T47D (cell line): Measurements from ENCODE around the gene HEATR1.

- RRBS = no CpG with 5 or more reads among the region's 7 CpGs
Measured at GRCh38 chr1:236516823-236517308, 6.9 kb upstream of the LGALS8 start.

DNA sequence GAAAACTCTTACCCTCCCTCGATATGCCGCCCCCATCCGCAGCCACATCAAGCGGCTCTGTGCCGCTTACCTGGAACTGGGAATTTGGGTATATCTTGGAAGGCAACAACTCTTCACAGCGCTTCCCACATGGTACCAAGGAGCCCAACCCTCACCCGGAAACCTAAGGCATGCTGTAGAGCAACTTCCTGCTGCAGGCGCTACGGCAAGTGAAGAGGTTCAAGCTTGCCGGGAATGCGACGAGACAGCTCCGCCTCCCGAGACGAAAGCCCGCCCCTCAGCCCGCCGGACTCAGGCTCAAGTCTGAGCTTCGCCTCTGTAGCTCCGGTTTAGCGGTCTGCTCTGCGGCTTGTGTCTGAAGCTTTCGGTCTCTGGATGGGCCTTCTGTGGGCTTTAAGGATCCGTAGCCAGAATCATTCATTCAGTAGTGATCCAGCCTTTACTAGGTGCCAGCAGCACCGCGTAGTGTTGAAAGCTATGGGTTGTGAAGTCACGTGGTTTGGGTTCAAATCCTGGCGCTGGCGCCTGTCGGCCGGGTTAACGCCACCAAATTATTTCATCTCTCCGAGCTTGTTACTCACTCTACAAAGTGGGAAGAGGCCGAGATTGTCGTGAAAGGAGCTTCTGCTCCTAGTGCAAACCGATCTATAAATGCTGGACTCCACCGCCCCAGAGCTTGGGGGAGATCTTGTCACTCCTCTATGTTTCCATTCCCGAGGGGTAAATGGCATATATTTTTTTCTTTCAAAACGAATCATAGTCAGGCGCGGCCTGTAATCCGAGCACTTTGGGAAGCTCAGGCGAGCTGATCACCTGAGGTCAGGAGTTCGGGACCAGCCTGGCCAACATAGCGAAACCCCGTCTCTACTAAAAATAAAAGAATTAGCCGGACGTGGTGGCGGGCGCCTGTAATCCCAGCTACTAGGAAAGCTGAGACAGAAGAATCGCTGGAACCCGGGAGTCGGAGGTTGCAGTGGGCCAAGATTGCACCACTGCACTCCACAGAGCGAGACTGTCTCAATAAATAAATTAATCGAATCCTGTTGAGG is at the start of gene HEATR1:
Gene HEATR1 (minus strand): TSS at position 165 of the 1,049 bp plus-strand sequence.
- RRBS = 1% methylated on average over 13 of the region's 55 CpGs

DNA sequence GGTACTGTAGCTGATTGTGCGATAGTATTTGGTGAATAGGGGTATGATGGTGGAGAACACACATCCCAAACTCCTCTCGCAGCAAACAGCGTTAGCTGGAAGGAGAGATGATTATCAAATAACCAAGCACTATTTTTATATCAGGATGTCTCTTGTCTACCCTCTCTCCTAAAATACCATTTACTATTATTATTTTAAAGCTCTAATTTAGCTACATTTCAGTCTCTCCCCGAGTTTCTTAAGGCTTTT is 1.4 kb downstream of the ACTN2 start:
- RRBS = no CpG with 5 or more reads among the region's 4 CpGs

DNA sequence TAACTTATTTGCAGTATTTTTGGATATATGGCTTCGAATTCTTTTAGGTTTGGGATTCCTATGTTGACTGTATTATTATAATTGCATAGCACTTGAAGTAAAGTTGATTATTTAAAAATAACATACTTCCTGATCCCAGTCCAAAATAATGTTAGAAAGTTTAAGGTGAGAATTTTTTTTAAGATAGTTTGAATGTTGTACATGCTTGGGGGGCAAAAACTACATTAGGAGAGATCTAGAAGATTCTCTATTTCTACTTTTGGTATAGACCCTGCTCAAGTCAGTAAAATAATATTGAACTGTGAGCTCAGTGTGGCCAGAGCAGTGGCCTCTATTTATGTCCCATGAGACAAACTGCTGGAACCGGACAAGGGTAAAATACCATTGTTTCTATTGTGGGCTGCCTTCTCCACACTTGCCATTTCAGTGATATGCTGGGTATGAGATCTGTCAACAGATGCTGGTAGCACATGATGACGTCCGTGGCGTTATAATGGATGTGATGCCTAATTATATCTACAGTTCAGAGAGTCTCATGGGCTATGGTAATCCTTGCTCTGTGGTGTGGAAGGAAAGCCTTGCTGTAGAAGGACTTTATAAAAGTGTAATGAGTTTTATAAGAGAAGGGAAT is 2.3 kb downstream of the ACTN2 start:
- RRBS = no CpG with 5 or more reads among the region's 5 CpGs

- RRBS = 1% methylated on average over 6 of the region's 14 CpGs
Measured at GRCh38 chr1:236794892-236795201, 245 bp upstream of the MTR start.

DNA sequence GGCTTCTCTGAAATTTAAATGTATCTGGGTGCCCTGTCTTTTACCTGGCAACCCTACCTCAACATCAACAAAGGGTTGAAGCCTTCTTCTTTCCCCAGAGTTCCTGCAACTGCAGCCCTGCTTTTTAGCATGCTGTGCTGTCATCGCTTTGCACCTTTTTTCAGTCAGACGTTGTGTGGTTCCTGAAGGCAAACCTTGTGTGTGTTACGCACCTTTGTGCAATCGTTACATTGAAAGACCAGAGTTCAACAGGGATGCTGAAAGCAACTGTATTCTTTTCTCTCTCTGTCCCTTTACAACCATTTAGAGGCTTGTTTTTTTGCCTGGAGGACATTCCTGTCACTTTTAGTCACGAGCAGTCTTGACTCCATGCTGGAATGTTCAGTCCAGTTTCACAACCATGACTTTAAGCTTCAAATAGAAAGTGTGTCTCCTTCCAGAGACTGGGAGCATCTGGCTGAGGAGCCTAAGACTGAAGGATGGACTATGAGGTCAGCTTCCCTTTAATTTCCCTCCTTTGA is 10.7 kb upstream of the RYR2 start:
- RRBS = no CpG with 5 or more reads among the region's 5 CpGs

- RRBS = no CpG with 5 or more reads among the region's 15 CpGs
Measured at GRCh38 chr1:237047872-237048479, 6.0 kb downstream of the RYR2 start.

GRCh38 chr1:237075137-237075549 is 33.2 kb downstream of the RYR2 start:
- RRBS = no CpG with 5 or more reads among the region's 20 CpGs

DNA sequence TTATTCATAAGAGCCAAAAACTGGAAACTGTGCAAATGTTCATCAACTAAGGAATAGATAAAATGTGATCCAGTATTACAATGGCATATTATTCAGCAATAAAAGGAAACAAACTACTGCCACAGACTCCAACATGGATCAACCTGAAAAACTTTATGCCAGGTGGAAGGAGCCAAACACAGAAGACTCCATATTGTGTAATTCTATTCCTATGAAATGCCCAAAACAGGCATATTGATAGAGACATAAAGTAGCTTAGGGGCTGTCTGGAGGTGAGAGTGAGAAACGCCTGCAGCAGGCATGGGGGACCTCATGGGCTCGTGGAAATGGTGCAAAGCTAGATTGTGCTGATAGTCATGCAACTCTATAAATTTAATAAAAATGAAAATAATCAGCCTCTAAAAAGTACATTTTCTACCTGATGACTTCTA is 366.6 kb downstream of the ZP4 start:
- RRBS = no CpG with 5 or more reads among the region's 2 CpGs

DNA sequence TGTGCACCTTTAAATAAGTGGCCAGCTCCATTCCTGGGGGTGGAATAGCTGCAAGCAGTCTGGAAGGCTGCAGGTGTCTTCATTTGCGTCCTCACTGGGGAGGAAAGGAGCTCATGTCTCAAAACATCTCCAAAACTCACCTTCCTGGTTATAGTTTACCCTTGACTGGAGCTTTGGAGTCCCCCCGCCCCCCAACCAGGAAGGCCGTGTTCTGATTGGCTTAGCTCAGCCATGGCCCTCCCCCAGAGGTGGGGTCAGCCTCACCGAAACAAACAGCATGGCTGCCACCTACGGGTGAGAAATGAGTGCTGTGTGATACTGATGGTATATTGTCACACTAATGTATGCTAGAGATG is 91.0 kb downstream of the ZP4 start:
- RRBS = no CpG with 5 or more reads among the region's 5 CpGs

DNA sequence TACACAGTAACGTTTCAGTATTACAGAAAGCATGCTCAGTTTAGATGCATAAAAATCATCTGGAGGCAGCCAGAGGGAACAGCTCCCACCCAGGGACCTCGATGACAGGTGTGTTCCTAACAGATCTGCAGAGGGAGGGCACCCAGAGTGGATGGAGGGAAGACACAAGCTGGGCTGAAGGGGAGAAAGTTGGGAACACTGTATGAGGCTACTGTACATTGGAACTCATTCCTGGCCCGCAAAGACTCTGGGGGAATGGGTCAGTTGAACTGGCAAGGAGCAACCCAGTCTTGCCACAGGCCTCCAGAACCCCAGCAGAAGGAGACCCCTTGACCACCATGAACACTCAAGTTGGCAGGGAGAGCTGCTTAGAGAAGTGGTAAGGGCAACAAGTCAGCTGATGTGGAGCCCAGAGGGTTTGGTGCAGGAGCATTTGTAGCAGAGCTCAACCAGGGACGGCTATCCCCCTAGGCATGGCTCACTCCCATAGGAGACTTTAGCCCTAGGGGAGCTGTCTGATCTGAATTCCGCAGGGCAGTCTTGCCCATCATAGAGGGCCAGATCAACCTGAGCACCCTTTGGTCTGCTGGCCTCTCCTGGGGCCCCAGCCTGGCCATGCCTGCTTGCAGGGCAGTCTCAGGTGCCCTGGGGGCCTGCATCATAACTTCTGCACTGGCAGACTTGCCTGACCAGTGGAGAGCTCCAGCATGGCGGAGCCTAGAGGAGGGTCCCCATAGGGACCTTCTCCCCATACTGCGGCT is 52.2 kb downstream of the ZP4 start:
- RRBS = no CpG with 5 or more reads among the region's 7 CpGs

GRCh38 chr1:238647746-238648585 is 738.4 kb upstream of the CHRM3 start:
- RRBS = no CpG with 5 or more reads among the region's 4 CpGs

GRCh38 chr1:239315468-239316082 is 70.8 kb upstream of the CHRM3 start:
- RRBS = no CpG with 5 or more reads among the region's 5 CpGs

DNA sequence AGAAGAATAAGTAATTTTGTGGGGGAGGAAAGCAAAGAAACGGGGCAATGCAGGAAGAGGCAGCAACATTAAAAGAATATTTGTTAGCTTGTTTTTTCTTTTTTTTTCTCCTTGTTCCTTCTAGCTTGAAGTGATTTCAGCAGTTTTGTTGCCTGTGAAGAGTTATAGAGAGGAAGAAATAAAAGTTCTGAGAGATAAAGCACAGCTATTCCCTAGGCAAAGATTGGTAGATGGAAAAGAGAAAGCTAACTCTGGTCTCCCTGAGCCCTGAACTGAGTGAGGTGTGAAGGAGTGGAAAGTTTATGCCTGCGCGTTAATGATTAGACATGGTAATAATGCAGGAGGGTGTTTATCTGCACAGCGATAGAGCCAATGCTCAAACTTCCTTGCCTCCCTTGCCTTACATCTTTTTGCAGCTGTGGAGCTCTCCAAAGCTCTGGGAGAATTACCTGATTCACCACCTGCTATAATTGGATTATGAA is 32.9 kb upstream of the CHRM3 start:
- RRBS = no CpG with 5 or more reads among the region's 4 CpGs

DNA sequence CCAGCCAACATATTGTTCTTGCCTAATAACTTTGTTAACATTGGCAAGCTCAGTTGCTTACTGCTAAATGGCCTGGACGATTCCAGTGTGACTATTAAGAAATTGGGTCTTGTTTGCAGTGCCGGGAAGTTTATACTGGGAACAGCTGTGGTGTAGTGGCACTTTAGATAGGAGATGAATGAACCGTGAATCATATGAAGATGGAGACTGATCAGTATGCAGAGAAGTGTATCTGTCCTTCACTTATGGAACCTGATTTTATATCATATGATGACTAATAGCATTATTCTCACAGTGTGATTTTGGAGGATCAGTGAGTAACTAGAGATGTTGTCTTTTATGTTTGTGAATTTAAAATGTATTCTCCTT is 3.4 kb downstream of the CHRM3 start:
- RRBS = no CpG with 5 or more reads among the region's 3 CpGs

DNA sequence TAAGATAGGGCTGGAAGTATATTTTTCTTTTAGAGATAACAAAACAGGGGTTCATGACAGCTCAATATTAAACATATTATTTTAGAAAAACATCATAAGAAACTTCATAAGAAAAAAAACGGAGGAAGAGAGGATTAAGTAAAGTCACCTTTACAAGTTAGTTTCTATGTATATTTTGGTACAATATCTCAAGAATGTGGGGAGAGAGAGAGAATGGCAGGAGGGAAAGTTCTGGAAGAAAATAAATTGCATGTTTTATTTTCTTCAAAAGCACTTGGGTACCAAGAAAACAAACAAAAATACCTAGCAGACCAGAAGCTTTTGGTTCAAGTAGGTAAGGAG is 60.8 kb downstream of the CHRM3 start:
- RRBS = no CpG with 5 or more reads among the region's 1 CpG

DNA sequence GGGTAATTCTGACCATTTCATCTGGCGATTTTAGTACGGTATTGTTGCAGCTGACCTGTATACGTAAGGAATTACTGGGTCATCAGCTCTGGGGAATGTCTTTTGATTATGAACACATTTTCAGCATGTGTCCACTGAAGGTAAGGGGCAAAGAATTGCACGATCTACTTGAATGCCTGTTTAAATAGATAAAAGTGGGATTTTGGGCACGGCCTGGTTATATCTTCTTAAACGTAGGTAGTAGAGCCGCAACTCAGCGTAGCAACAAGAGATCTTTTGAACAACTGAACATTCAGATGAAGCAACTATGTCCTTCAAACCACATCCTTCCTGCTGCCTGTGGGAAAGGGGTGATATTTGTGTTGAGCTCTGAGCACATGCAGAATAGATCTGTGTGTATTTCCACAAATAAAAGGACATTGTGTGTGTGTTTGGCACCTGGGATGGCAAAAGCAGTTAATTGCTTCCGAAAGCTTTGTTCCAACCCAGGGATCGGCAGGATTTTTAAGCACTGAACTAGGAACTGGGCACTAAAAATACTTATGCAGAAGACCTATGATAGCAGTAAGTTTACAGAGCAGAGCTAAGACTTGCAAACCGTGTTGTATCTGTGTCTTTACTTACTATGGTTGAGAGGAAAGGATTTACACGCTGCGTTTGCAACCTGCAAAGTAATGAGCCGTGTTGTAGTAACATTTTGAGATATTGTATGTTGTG is 333.3 kb downstream of the CHRM3 start:
- RRBS = no CpG with 5 or more reads among the region's 14 CpGs

DNA sequence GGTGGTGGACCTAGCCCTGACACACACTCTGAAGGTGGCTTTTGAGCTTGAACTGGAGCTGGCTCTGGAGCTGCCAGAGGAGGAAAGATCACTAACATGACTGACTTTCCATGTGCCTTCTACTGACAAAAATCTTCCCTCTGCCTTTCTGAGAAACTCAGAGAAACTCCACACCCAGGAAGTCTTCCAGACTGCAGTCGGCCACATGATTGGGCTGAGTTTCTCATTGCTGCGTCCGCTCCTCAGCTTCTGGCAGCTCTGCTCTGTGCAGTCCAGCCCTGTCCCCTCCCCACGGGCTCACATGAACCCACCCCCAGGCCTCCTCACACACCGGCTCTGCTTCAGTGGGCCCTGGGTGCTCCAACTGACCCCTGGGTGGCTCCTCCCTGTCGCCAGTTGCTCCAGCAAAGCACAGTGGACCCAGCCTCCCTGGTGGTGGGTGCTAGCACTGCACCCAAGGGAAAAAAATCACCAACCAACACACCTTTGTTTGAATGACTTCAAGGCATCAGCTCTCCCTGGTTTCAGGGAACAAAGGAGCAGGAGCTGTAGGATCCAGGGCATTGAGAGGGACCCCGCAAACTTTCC is 138.8 kb upstream of the FMN2 start:
- RRBS = no CpG with 5 or more reads among the region's 7 CpGs

DNA sequence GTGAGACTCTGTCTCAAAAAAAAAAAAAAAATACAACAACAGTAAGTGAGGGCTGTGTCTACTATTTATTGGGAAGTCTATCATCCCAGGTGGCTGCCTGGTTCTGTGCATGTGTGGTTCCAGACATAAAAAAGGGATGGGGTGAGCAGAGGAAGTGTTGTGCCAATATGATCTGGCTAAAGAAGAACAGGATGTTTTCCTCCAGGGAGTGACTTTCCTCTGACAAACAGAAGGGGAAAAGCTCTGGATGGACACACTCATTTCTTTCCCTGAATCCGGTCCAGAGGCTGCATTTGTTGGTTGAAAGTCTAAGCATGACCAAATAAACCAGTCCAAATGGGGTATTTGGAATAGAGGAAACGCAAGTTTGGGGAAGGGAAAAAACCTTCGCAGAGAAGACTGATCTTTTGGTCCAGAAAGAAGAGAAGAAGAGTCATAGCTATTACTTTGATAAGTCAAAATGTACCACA is 12.7 kb downstream of the GREM2 start:
- RRBS = no CpG with 5 or more reads among the region's 3 CpGs

DNA sequence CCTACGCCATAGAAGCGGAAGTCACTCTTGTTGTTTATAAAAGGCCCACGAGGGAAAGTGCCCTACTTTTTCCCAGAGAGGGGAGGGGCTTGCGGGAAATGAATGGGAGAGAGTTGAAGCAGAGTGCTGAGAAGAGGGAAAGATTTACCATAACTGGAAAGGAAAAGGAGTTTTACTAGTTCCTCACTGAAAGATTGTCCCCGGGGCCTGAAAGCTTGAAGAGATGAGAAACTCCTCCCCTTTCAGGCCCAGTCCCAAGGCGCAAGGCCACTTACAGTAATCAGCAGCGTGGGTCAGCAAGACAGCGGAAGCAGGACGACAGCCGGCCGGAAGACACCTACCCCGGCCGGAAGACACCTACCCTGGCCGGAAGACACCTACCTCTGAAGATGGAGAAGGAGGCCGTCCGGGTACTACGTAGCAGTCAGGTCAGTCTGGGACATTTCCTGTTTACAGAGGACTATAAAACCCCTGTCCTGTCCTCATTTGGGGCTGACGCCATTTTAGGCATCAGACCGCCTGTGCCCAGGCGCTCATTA is 222.3 kb downstream of the RGS7 start:
- RRBS = no CpG with 5 or more reads among the region's 20 CpGs